Placental epithelial cell (primary cell): Measurements from ENCODE around the genes RFPL4A and PEG3.

DNA sequence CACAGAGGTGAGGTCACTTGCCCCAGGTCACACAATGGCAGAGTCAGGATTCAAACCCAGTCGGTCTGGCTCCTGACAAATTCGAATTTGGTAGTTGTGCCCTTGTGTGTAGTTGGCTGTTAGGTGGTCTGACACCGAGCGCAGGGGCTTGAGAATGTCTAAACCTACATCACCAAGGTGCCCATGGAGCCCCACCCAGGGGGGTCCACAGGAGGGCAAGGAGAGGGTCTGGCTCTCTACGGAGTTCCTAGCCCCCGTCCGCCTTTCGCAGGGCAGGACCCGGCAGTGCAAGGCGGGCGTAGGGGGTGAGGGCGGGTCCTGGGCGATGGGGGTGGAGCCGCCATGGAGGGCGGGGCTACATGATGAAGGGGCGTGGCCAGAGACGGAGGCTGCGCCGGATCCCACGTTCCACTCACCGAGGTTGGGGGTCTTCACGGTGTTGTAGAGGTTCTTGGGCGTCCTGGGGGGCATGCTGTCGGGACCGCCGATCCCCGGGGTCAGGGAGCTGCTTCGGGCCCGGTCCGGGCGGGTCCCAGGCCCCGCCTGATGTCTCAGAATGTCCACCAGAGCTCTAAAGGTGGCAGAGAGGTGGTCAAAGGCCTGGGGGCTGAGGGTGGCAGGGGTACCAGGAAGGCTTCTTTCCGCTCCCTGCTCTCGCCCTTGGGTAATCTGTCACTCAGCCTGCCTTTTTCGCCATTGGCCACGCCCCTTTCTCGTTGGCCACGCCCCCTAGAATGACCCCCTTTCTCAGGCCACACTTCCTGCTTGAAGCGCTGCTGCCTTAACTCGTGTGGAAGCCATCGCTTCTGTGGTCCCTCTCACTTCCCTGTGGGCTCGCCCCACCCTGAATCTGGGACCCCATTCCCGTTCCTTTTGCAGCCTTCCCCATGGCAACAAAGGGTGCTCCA lies 2.7 kb downstream of the SHISA7 start:
- CAGE, long polyA plus RNA = no peak

- CAGE, long polyA plus RNA = no peak
Observed at GRCh38 chr19:55452339-55453423, 8.8 kb downstream of the ISOC2 start.

GRCh38 chr19:55490921-55491610 lies 2.8 kb downstream of the SSC5D start:
- CAGE, long polyA plus RNA = no peak

DNA sequence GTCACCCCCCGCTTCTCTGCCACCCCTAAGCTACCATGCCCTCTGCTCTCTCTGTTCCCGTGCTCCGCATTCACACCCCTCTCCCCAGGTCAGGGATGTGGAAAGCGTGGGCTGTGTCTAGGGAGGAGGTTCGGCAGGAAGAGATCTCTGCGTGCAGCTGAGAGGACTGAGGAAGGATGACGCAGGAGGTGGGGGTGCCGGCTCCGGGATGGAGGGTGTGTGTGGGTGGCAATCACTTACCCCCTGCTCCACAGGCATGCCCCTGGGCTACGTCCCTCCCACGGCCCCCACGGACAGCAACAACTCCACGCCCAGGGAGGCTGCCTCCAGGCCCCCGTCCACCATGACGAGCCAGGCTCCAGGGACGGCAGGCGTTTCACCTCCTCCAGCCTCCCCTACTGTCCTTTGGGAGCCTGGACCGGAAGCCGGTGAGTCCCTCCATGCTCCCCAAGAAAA lies 6.1 kb downstream of the SSC5D start:
- CAGE, long polyA plus RNA = no peak

DNA sequence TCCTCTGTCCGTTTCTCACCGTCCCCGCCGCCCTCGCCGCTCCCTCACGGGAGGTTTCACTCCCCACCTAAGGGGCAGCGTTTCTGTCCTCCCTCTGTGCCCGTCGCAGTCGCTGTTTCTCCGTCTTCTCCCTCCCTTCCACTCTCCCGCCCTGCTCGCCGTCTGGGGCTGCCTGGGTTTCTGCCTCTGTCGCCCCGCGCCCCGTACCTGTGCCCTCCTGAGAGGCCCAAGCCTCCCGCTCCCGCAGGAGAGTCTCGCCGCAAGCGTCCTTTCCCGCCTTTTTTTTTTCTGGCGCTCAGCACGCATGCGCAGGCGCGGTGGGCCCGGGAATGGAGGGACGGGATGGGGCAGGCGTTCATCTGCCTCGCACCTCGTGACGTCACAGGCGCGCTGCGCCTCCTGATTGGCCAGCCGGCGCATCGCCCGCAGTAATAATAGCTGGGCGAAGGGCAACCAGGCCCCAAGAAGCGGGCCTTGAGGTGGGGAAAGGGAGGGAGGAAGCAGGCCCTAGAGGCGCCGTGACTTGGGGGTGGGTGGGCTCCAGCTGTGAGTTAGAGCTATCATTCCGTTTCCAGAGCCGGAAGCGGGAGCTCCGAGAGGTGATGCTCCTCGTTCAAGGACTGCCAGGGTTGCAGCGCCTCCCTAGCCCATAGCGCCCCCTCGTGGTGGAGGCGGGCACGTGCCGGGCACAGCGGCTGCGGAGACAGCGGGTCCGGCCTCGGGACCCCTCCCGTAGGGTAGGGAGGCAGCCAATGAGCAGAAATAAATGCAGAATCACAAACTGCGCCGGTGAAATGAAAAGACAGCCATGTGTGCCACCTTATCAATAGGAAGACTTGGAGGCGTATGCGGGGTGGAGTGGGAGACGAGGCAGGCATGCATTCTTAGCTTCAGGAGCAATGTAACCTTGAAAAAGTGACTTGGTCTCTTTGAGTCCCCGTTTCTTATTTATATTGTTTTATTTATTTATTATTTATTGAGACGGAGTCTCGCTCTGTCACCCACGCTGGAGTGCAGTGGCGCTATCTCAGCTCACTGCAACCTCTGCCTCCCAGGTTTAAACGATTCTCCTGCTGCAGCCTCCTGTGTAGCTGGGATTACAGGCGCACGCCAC lies 15.7 kb downstream of the SSC5D start:
- CAGE, long polyA plus RNA = no peak

DNA sequence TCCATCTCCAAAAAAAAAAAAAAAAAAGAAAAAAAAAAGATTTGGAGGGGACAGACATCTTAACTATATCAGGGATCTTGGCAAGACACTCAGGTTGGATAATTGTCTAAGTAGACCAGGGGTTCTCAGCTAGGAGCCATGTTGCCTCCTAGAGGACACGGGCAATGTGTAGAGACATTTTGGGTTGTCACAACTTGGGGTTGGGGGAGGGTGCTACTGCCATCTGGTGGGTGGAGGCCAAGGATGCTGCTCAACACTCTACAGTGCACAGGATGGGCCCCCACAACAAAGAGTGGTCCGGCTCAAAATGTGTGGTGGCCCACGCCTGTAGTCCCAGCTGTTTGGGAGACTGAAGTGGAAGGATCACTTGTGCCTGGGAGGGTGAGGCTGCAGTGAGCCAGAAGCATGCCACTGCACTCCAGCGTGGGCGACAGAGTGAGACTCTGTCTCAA lies 1.8 kb upstream of the ZNF580 start:
- CAGE, long polyA plus RNA = no peak

DNA sequence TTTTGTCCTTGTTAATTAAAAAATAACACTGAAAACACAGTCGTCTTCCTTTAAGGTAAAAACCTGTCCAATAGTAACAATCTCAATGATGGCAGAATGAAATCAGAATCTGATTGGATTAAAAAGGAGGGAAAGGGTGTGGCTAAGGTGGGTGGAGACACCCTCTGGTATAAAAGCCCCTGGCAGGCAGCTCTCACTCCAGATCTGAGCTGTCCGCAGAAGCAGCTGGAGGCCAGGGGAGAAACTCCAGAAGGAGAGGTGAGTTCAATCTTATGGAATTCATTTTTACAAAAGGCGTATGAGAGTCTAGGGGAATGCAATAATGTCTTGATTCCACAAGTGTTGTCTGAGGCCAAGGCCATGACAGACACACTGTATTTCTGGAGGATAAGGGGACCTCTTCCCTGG lies at the start of gene RFPL4A:
RFPL4A (plus strand) TSS at position 180 of the 408 bp plus-strand sequence.
- CAGE, long polyA plus RNA = no peak

- CAGE, long polyA plus RNA = no peak
Observed at GRCh38 chr19:55809225-55809927, 22.4 kb downstream of the NLRP11 start.

DNA sequence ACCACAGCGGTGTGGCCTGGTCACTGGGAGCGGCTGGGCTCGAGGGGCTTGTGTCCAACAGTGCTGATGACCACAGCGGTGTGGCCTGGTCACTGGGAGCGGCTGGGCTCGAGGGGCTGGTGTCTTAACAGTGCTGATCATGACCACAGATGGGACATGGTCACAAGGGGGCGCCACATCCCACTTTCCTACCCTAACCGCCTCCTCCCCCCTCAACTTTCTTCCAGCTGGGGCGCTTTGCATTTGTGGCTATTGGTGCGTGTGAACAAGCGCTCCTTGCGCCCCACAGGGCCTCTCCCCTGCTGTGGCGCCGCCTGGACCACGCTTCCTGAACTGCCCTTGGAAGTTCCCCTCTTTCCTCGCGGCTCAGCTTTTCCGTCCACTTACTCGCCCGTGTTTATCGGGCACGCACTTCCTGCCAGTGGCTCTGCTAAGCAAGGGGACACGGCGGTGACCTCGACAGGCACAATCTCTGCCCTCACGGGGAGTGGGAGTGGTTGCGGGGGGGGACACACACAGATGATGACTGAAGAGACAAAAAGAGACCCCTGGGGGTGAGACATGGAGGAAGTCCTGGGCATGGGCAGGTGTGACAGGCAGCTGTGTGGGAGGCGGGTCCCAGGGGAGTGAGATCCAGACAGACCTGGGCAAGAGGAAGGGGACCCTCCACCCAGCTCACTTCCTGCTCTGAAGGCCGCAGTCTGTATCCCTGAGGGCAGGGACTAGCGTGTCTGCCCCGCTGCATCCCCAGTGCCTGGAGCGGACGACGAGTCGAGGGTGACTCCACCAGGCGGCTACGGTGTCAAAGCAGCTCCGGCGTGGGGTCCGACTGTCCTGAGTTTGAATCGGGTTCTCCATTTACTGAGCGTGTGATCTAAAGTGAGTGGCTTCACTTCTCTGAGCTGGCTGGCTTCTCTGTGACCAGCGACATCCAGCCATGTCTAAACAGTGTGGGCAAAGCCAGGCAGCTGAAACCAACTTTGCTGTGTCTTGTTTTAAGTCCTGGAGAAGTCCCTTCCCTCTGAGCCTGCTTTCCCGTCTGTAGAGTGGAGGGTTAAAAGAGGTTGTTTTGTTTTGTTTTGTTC lies 40.2 kb downstream of the ZNF787 start:
- CAGE, long polyA plus RNA = no peak

GRCh38 chr19:56110443-56110978 lies 10.6 kb downstream of the ZNF787 start:
- CAGE, long polyA plus RNA = no peak

GRCh38 chr19:56216829-56218047 lies 15.2 kb downstream of the ZSCAN5C start:
- CAGE, long polyA plus RNA = no peak

GRCh38 chr19:56291672-56292196 lies 19.2 kb downstream of the EDDM13 start:
- CAGE, long polyA plus RNA = no peak

GRCh38 chr19:56321861-56322228 lies 7.2 kb upstream of the ZSCAN5A start:
- CAGE, long polyA plus RNA = no peak

- CAGE, long polyA plus RNA = no peak
Observed at GRCh38 chr19:56660639-56661382, 10.7 kb downstream of the ZNF835 start.

GRCh38 chr19:56840342-56841522 lies at the start of gene PEG3:
Gene PEG3 (minus strand): TSS chr19:56840726.
- CAGE, long polyA plus RNA = no peak

DNA sequence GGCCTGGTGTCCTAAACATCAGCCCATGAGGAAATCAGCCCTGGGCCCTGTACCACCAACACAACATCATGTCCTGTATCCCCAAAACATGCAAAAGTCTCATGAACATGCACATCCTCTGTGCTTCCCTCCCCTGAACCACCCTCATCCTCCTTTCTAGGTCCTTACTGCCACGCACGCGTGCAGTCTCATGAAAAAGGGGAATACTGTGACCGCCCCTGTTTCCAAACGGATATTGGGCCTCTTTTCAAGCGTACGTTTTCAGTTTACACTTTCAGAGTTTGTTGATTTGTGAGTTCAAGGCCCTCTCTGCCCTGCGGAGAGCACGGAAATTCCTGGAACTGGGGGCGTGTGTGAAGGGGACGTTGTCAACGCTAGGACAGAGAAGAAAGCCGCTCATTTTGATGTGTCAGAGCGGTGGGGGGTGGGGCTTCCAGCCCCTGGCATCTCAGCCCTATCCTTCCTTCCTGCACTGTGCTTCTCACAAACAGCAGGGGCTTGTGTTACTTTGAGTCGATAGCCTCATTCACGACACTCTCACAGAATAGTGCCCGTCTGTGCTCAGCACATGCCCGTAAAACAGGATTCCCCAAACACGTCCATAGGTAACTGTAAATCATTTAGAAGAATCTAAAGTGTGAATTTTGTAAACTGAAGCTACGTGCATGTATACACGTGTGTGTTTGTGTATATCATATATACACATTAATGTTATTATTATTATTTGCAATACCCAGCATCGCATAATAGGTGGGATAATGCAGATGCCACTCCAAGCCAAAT lies 137.6 kb upstream of the PEG3 start:
- CAGE, long polyA plus RNA = no peak

GRCh38 chr19:57002155-57002624 lies 117.6 kb upstream of the USP29 start:
- CAGE, long polyA plus RNA = no peak

- CAGE, long polyA plus RNA = no peak
Observed at GRCh38 chr19:57214467-57215052, 16.3 kb upstream of the AURKC start.

- CAGE, long polyA plus RNA = no peak
Observed at GRCh38 chr19:57239977-57240290, 498 bp upstream of the ZNF805 start.

GRCh38 chr19:57294097-57294885 lies 14.0 kb downstream of the ZNF460 start:
- CAGE, long polyA plus RNA = no peak